PFSK-1 (cell line): ENCODE measurements around a stretch of chr13.

DNA sequence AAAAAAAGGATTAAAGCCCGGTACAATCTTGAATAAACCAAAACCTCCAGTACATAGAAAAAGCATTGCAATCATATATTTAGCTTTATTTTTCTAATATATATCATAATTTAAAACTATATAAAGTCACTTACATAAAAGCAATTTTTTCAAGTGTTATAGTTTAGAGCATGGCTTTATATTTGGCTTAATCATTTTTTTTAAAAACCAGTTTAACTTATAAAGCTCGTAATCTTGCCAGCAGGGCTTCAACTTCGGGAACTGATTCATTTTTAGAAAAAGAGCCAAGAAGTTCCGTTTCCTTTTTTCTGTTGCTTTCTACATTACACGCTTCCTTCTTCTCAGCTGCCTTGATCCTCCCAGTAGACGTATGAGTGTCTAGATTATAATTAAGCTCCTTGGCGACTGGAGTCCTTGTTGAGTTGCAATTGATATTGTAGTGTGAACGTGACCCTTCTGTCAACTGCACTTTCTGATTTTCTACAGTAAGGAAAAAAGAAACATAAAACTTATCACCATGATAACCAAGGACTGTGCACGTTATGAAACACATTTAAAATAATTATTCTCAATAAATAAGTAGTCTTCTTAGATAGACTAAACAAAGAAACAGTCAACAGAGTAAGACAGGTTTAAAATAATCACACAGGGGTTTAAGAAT, 497.2 kb downstream of the DIAPH3 start:
- RRBS: no CpG with 5 or more reads among the region's 9 CpGs

DNA sequence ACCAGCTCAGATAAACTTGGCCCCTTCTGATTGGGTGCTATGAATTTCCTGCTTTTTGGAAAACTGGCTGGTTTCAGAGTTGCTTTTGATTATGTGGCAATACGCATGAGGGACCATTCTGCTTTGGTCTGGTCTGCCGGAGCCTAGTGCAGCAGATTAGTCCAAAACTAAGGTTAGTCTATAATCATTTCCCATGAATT, 2.1 kb upstream of the DIAPH3 start:
- RRBS: no CpG with 5 or more reads among the region's 2 CpGs

GRCh38 chr13:60261444-60262032, 97.8 kb upstream of the DIAPH3 start:
- RRBS: no CpG with 5 or more reads among the region's 11 CpGs

DNA sequence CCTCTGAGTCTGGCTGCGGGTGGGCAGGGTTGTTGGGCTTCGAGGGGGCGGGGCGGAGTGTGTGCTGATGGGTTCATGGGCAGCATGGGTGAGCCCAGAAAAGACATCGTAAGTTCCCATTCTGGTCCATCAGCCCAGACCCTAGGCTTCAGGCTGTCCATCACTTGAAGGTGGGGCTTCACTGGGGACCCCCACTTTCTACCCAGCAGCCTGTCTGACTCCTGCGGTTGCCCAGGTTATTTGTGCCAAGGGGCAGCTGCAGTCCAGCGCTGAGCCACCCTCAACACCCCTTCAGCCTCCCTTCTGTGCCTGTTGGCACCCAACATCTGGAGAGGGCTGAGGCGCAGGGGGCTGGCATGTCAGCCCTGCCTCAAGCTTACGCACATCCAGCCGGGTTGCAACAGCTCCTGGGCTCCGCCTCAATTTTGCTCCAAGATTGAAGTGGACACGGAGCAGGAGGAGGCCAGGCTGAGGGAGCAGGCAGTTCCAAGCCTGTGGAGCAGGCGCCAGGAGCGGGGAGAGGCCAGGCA, 350.5 kb upstream of the PCDH20 start:
- RRBS: no CpG with 5 or more reads among the region's 14 CpGs

- RRBS: no CpG with 5 or more reads among the region's 4 CpGs
Observed at GRCh38 chr13:67101727-67102535, 128.2 kb downstream of the PCDH9 start.

GRCh38 chr13:67120952-67121447, 109.1 kb downstream of the PCDH9 start:
- RRBS: no CpG with 5 or more reads among the region's 4 CpGs

- RRBS: no CpG with 5 or more reads among the region's 9 CpGs
Observed at GRCh38 chr13:68261179-68261739, 1031.1 kb upstream of the PCDH9 start.

DNA sequence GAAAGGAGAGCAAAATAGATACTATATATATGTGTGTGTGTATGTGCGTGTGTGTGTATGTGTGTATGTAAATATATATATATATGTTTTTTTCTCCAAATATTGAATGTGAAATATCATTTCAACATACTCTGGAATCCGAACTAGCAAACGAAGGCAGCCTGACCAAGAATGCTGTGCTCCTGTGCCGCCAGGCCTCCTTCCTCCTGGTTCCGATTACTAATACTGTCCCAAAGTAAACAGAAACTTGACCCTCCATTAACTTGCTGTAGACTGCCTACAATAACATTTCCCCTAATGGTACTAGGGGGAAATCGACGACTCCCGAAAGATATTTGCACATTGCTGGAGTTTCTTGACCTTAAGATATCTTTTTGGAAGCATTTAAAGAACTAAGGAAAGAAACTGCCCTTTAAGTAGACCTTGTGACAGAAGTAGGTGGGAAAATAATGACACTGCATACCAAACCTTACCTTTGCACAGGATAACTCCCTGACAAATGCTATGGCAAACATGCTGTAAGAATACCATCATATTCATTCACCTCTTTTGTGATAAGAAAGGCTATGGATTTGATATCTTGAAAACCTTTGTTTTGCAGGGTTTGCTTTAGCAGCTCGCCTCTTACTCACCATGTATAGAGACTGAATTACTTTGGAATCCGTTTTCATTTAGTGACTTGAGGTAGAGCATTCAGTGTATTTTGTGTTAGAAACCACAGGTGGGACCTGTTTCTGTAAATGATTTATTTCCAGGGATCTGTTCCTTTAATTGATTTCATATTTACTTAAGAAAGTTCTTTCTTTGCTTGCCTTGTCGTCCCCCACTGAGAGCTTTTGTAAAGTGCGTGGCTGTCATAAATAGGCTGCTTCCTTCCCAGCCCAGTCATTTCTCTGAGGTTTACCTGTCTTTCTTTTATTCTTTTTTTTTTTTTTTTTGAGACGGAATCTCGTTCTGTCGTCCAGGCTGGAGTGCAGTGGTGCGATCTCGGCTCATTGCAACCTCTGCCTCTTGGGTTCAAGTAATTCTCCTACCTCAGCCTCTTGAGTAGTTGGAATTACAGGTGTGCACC, 80.1 kb downstream of the KLF5 start:
- RRBS: no CpG with 5 or more reads among the region's 17 CpGs

GRCh38 chr13:73914035-73914759, 855.4 kb downstream of the KLF5 start:
- RRBS: no CpG with 5 or more reads among the region's 7 CpGs

GRCh38 chr13:74233122-74233558, 1174.3 kb downstream of the KLF5 start:
- RRBS: no CpG with 5 or more reads among the region's 9 CpGs

GRCh38 chr13:75225837-75226730, 255.9 kb downstream of the TBC1D4 start:
- RRBS: no CpG with 5 or more reads among the region's 15 CpGs

DNA sequence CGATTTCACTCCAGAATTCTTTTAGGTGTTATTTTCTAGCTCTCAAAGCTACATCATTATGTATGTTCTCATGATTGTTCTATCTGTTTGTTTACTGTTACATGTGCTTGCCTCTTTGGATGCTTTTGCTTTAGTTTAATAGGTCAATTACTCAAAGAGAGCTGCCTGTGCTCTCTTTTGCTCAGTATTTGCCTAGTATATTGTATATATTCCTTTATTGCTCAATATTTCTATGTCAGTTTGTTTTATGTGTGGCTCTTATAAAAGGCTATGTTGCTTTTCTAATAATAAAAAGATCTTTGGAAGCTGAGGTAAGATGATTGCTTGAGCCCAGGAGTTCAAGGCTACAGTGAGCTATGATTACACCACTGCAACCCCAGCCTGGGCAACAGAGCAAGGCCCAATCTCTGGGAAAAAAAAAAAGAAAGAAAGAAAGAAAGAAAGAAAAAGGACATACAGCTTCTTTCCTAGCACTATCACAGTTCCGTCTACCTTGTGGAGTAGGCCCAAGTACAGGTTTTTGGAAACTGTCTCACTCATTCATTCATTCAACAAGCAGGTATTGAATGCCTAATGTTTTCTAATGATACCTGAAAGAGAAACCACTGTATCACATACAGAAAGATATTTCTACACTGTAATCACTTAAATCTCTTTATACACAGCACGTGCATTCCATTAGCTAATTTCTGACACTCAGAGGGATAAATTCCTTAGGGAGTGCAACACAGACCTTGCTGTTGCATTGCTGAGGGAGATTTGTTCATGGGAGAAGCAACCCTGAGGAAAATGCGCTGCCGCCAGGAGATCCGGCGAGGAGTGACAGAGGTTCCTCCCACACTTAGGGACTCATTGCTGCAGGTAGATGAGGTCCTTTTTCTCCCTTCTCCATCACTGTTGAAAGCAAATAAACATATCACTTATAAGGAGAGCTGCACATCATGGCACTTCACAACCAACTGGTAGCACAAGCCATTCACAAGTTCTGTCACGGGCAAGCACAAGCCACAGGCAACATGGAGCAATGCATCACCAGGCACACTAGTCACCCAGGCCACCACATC, 169.6 kb downstream of the TBC1D4 start:
- RRBS: no CpG with 5 or more reads among the region's 8 CpGs

DNA sequence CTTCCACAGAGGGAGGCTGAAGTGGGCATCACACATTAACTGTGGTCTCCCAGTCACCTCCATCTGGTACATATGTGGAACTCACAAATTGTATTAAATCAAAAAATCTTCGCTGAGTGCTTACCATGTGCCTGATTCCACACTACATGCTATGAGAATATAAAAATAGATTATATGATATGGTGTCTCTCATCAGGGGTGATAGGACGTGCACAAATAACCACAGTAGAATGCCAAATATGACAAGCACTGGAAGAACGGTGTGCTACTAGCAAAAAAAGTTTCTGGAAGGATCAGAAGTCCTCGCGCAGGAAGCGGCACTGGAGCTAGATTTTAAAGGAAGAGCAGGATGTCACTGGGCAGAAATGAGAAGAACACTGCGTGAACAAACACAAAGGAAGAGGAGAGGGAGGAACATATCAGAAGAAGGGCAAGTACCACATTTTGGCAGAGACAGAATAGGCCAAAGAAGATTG, 62.3 kb downstream of the TBC1D4 start:
- RRBS: no CpG with 5 or more reads among the region's 7 CpGs

GRCh38 chr13:75537992-75538598, 454 bp upstream of the COMMD6 start:
- RRBS: no CpG with 5 or more reads among the region's 19 CpGs

- RRBS: 64% methylated on average over 34 of the region's 75 CpGs
Observed at GRCh38 chr13:75635186-75636071, 701 bp upstream of the LMO7 start.

GRCh38 chr13:75704849-75705374, 68.8 kb downstream of the LMO7 start:
- RRBS: no CpG with 5 or more reads among the region's 10 CpGs

GRCh38 chr13:75724616-75725051, 88.5 kb downstream of the LMO7 start:
- RRBS: no CpG with 5 or more reads among the region's 2 CpGs

DNA sequence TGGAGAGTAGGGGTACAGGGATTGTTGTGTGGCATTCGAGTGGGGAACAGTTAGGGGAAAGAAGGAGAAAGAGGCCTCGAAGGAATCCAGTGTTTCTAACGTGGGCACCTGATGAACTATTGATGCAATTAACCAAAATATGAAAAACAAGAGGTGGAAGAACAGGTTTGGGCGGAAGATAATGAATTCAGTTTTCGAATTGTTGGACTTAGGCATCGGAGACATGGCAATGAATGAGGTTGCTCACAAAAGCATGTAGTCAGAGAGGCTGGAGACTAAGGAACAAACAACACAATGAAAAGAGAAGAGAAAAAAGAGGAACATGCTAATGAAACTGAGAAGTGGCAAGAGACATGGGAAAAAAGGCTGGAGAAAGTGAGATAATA, 192.7 kb downstream of the LMO7 start:
- RRBS: no CpG with 5 or more reads among the region's 6 CpGs

GRCh38 chr13:77000763-77001691, 9.1 kb downstream of the CLN5 start:
- RRBS: no CpG with 5 or more reads among the region's 4 CpGs

GRCh38 chr13:77006551-77006936, 14.7 kb downstream of the CLN5 start:
- RRBS: no CpG with 5 or more reads among the region's 3 CpGs